ENCODE results near the genes OR5D3P, OR5J2, OR5AK2, UBE2L6 and CTNND1.

GRCh38 chr11:55723363-55724015 lies at the start of gene OR5D3P:
TSS of gene OR5D3P (plus strand) at chr11:55723776.
- RRBS: no CpG with 5 or more reads among the region's 5 CpGs

- RRBS: no CpG with 5 or more reads among the region's 1 CpG
Measured at GRCh38 chr11:56176349-56176821, at the start of gene OR5J2. TSS of gene OR5J2 (plus strand) at chr11:56176618.

- RRBS: no CpG with 5 or more reads among the region's 1 CpG
Measured at GRCh38 chr11:56988727-56989195, at the start of gene OR5AK2. TSS of gene OR5AK2 (plus strand) at chr11:56988914.

- RRBS: no CpG with 5 or more reads among the region's 42 CpGs
Measured at GRCh38 chr11:57179649-57180755, 1.8 kb upstream of the LRRC55 start.

- RRBS: no CpG with 5 or more reads among the region's 4 CpGs
Measured at GRCh38 chr11:57191266-57191628, 9.5 kb downstream of the LRRC55 start.

GRCh38 chr11:57213070-57214065 lies 23.7 kb downstream of the APLNR start:
- RRBS: no CpG with 5 or more reads among the region's 12 CpGs

DNA sequence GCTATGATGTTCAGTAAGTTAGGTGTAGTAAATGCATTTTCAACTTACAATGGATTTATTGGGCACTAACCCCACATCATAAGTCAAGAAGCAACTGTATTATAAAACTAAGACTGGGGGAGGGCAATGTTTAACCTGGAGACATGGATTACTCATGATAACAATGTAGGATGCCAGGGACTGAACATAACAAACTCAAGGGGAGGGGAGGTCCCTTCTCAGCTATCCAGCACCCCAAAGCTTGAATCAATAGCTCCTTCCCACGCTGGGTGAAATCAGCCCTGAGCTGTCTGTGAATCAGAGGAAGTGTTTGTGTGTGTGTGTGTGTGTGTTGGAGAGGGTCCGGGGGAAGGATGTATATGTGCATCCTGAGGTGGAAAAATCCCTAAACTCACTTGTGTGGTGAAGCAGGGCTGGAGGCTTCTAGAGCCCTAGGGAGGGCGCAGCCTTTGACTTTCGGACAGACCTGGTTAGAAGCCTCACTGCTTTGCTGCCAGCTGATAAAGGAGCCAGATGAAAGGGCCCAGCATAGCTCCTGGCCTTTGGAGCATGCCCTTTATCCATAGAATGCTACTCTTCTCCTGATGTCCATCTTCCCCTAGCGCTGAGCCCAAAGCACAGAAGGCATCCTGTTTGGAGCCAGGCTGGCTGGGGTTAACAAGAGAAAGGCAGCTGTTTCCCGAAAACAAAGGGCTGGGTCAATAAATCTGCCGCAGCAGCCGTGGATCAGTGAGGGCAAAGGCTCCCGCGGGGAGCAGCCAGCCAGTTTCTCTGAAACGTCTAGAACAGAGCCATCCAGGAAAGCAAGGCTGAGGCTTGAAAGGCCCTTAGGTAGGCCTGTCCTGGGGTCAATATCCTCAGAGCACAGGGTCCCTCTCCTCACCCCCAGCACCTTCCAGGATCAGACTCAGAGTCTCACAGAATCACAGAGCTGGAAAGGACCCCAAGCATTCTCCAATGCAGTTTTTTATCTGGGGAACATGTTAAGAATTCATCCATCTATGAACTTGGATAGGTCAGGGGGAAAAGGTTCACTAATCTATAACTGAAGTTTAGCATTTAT lies 35.7 kb downstream of the TNKS1BP1 start:
- RRBS: no CpG with 5 or more reads among the region's 11 CpGs

DNA sequence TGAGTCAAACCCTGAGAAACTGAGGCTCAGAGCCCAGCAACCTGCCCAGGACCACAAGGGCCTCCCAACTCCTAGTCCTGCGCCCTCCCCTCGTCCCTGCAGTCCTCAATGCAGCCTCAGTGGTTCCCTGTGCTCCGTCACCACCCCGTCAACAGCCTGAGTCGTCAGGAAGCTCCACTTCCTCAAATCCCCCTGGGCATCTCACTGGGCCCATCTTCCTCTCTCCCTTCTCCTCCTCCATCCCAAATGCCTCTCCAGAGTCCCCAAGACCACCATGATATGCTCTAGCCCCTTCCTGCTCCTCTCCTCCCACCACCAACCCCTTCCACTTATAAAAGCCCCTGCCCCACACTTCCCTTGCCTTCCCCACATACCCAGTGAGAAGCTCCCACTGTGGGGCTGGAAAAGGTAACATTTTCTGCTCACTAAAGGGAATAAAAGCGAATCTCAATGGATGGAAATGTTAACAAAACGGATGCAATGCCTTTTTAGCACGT lies 17.5 kb downstream of the TNKS1BP1 start:
- RRBS: no CpG with 5 or more reads among the region's 8 CpGs

DNA sequence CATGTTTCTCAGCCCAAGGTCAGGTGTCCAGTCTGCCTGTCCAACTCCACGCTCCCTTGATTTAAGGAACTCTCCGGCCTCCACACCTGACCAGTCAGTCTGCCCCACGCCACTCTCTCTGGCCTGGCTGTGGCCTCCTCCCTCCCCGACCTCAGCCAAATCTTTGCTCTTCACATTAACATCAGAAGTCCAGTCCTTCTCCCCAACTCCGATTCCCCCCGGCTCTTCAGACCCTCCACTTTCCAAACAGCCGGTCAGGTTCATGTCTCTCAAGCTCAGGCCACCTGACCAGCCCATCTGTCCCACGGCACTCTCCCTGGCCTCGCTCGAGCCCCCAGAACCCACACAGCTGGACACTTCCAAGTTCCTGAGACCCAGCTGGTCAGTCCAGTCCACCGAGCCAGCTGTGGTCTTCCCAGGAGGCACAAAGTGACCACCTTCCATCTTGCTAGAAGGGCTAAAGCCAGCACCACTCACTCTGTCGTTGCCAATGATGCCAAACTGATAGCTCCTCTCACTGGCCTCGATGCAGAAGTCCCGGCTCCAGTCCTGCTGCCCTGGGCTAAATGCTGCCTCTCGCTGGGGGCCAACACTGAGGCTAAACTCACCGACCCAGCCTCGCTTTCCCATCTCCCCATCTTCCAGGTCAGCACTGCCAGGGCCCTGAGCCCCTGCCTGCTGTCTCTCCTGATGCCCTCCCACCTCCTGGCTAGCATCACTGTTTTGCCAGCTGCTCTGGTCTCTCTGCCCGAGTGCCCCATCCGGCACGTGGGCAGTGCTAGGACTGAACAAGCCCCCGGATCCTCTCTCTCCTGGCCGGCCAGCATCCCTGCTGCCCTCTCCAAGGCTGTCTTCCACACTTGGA lies 15.7 kb downstream of the TNKS1BP1 start:
- RRBS: 85% methylated on average over 3 of the region's 22 CpGs

- RRBS: no CpG with 5 or more reads among the region's 6 CpGs
Measured at GRCh38 chr11:57338426-57338664, 193 bp downstream of the P2RX3 start.

DNA sequence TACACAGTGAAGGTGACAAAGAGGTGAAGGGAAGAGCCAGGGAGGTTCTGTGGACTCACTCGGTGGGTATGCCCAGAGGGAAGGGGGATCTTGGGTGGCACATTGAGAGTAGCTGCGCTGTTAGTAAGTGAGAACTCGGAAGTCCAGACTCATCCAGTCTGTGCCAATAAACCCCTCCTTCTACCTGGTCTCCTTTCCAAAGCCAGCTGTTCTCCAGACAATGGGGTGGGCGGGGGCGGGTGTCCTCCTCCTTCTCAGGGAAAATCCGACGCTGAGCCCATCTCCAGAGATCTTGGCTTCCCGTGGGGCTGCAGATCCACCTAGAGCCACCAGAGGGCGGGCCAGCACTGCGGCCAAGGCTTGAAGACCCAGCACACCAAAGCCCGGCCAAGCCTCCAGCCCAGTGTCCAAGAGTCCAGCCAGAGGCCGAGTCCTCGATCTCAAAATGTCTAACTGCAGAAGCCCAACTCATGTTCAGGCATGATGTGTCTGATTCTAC lies 3.1 kb upstream of the RTN4RL2 start:
- RRBS: no CpG with 5 or more reads among the region's 13 CpGs

DNA sequence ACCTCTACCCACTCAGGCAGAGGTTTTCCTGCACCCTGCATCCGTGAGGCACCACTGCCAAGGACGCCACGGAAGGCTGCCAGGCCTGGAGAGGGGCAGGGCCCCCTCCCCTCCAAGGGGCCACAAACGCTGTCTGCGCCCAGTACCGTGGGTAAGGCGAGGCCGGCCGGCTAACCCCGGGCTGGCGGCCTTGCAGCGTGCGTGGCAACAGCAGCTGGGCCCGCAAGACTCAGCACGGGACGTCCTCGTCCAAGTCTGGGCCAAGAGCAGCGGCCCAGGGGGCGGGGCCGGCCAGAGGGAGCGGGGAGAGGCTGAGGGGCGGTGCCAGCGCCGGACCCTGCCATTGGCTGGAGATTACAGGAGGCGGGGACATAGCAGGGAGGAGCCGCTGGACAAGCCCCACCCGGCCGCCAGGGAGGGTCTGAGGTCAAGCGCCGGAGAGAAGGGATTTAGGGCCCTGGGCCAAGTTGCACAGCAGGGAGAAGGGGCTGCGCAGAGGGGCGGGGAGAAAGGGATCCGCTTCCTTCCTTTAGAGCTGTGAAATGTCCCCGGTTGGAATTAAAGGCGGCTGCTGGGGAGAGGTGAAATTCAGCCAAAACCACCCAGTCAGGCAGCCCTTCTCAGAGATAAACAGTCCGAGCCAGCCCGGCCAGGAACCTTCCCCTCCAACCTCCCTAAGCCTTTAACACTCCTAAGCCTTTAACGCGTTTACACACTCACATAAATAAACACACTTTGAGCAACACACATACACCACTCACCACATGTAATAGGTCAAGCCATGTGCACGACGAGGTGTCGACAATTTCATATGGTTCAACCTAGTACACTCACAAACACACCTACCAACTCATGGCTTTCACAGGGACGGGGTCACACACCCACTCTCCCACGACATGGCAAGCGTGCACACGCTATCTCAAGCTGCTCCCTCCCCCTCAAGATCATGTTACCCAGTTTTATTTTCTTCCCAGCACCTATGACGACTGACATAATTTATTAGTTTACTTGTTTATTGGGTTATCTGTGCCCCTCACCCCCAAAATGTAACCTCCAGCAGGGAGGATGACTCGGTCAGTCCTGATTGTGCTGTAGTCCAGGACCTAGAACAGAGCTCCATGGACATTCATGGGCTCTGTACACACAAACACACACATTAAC lies 15.7 kb downstream of the SLC43A1 start:
- RRBS: 6% methylated on average over 13 of the region's 48 CpGs

DNA sequence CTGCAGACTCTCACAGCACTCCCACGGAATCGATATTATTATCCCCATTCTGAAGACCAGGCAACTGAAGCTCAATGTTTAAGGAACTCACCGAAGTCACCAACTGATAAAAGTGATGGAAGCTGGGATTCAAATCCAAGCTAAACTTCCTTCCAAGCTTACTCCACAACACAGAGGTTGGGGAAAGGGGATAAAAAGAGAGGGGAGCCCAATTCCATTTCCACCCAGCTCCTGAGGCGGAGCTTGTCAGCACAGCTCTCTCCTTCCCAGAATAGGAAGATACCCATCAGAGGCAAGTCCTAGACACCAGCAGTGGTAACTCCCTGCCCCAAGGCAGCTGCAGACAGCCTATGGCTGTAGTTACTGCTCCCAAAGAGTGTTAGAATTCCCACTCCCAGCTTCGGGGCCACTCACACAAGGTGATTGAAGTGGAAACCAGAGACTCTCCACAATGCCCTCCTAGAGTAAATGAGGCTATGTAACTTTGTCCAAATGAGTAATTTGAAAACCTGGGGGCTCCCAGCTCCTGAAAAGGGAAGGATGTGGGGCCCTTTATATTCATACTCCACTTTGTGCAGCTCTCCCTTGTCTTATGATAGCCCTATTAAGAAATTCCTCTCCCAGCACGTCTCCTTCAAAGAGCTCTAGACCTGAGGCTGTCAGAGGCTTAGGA lies 2.3 kb downstream of the SLC43A1 start:
- RRBS: no CpG with 5 or more reads among the region's 6 CpGs

DNA sequence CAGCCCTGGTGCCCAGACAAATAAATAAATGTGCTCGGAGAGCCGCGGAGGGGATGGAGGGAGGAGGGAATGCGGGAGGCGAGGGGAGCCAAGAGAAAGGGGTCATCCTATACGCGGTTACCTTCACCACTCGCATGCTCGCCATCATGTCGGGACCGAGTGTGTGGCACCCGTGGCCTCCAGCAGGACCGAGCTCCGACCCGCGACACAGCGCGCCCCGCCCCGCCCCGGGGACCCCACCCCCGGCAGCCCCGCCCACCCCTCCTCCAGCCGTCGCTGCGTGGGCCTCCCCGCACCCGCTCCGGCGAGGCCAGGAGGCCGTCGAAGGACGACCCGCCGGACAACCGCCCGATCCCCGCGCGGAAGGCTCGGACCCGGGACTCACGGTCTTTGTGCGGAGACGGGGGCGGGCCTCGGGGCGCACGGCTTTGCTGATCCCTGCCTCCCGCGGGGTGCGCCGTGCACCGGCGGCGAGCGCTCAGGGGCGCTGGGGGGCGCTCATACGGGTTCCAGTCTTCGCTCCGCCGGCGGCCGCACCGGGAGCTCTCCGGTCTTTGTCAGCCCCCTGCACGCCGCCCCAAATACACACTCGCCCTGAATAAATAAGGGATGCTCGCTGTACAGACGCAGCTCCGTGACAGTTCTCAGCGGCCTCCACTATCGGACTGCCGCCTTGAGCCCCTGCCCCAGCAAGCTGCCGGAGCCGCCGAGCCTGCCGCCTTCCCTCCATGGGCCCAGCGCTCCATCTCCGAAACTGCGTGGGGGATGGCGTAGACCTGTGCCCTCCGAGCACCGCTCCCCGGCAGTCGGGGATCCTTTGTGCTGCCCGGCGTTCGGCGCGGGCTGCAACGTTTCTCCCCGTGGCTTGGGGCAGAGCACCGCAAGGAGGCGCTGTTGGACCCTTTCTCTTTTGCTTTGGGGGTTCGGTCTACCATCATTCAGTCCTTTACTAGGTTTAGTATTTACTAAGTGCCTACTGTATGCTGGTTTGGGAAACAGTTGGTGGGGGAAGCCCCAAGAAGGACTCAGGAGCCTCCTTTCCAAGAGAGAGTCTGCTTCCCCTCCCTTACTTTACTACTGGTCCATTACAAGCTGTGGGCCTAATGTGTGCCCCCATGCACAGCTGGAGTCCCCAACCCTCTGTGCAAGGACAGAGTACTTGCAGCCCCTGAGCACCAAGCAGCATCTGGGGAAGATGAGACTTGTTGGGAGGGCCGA lies at the start of gene UBE2L6:
UBE2L6 (minus strand) TSS at position 209 of the 1,218 bp plus-strand sequence.
- RRBS: 3% methylated on average over 47 of the region's 99 CpGs

DNA sequence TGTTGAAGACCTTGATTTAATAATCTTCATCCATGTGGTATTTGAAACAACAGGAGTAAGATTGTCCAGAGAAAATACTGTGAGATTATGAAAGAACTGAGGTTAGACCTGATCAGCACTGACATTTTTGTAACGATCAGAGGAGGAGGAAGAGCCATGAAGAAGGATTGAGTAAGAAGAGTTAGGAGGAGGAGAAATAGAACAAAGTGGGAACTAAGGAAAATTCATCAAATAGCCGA lies 15.7 kb downstream of the ZDHHC5 start:
- RRBS: no CpG with 5 or more reads among the region's 2 CpGs

DNA sequence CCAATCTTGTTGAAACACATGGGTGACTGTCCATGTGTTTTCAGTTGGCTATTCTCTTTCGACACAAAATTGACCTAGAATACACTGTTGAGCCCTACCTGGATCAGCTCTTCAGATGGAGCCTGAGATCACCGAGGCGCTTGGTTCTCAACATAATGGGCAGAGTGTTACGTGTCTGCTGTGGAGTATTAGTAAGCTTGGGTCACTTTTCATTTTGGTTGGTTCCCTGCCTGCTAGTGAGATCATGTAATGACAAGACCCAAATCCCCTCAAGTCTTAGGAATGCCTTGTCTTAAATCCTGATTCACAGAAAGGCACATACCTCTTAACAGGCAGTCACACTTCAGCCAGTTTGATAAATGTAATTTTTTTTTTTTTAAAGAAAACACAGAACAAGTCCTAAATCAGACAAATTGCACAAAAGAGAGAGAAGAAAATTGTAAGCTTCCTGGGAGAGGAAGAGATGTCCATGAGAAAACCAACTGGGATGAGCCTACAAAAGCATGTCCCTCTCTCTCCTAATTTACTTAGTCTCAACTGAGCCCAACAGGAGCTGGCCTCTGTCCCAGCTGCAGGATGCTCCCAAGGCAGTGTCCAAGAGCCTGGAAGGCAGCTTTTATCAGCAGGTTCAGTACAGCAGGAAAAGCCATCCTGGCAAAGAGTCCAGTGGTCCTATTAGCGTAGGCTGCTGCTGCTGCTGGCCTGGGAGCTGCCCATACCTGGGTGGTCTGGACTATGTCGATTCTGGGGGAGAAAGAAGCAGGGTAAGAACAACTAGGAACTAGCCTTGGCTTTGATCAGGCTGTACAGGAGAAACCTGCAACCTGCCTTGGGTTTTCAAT lies 8.4 kb downstream of the MED19 start:
- RRBS: no CpG with 5 or more reads among the region's 6 CpGs

DNA sequence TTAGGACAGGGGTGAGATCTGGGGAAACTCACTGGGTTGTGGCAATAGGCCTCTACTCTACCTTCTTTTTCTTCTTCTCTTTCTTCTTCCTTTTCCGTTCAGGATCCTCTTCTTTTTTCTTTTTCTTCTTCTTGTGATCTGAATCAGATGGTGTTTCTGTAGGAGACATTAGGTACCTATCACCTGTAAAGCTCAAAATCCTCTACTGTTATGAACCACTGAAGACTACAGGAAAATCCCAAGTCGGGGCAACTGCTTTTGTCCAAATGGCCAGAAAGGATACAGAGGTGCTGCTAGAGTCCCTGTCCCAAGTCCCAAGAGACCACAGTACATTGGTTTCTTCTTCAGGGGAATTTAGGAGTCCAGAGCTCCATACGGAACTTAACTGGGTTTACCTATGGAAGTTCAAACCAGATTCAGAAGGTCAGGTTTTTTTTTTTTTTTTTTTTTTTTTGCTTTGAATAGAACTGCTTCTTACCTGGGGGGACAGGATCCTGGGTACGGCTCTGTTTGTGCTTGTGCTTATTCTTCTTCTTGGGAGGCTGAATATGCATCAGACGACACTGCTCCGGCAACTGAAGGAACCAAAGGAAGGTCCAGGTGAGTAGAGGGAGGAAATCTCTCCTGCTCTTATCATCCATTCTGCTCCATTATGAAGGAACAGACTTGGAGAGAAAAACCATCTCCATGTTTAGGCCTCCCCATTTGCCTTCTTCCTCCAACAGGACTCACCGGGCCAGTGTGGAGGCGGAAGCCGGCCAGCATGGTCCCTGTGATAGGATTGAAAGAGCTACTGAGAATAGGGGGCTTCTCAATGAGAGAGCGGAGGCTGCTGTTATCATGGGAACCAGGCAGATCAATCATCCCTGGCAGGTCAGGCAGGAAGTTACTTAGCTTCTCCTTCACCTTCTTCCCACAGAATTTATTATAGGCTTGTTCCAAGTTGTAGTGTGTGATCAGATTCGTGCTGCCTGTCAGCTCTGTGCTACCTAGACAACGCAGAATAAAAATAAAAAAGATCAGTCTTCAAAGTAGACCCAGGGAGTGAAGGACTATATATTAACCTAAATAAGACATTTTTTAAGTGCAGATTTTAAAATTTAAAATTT lies 7.4 kb downstream of the MED19 start:
- RRBS: no CpG with 5 or more reads among the region's 12 CpGs

GRCh38 chr11:57761163-57762491 lies at the start of gene CTNND1:
TSS of gene CTNND1 (plus strand) at chr11:57761802.
- RRBS: no CpG with 5 or more reads among the region's 19 CpGs

GRCh38 chr11:57762492-57762836 lies 862 bp downstream of the CTNND1 start:
- RRBS: no CpG with 5 or more reads among the region's 6 CpGs

DNA sequence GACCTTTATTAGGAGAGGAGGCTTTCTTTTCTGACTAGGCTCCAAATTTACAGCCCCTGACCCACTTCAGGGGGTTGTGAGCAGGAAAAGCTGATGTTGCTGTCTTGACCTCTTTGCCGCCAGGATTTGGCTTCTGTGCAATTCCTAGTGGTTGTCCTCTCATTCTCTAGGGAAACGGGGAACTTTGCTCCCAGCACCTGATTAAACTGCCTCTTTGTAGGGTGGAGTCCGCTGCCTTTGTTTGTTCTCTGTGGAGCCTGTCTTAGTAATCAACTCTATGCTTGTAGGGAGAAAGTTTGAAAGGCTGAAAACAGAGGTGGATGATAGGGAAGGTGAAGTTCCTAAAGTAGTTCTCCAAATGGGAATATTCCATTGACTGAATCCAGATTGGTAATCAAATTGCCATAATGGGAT lies 16.4 kb downstream of the CTNND1 start:
- RRBS: no CpG with 5 or more reads among the region's 3 CpGs